HT-29 (cell line): ENCODE measurements around a stretch of chr2.

DNA sequence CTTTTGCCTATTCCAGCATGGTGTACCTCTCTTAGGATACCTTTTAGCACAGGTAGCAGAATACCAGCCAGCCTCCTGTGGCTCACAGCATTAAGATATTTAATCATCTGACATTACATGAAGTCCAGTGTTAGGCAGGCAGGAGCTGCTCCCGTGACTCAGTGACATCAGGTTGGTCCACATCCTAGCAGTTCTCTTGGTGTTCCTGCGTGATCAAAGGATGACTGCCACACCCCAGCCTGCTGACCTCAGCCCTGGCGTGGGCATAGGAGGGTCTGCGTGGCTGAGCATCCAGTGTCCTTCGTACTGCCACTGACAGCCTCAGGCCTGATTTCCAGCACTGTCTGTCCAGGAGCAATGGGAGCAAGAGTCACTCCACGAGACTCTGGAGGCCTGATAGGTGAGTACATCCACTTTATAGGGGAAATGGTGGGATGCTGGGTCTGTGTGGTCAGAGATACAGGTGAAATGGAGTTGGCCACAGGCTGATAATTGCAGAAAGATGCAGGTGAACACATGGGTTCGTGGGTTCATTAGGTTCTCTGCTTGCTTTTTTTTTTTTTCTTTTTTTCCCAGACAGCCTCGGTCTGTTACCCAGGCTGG lies 3.7 kb upstream of the DTYMK start:
- RAMPAGE, long total RNA = no peak

DNA sequence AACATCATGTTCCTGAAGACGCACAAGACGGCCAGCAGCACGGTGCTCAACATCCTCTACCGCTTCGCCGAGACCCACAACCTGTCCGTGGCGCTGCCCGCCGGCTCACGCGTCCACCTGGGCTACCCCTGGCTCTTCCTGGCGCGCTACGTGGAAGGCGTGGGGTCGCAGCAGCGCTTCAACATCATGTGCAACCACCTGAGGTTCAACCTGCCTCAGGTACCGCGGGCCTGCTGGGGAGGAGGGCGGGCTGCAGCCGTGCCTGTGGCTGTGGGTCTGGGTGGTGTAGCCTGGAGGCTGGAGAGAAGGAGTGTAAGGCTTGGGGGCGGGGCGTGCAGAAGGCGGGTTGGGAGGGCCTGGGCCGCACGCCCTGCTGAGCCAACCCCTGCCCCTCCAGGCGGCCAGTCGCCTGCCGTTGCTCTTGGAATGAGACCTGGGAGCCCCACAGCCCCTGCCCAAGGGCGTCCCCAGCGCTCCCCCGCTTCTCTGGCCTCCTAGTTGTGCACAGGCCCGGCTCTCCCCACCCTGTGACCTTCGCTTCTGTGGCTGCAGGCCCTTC lies 7.1 kb upstream of the NEU4 start:
- RAMPAGE, long total RNA = no peak

- RAMPAGE, long total RNA = no peak
Observed at GRCh38 chr2:241811106-241811556, 2.1 kb downstream of the NEU4 start.

- RAMPAGE, long total RNA = no peak
Observed at GRCh38 chr2:241818709-241819405, 9.9 kb downstream of the NEU4 start.

DNA sequence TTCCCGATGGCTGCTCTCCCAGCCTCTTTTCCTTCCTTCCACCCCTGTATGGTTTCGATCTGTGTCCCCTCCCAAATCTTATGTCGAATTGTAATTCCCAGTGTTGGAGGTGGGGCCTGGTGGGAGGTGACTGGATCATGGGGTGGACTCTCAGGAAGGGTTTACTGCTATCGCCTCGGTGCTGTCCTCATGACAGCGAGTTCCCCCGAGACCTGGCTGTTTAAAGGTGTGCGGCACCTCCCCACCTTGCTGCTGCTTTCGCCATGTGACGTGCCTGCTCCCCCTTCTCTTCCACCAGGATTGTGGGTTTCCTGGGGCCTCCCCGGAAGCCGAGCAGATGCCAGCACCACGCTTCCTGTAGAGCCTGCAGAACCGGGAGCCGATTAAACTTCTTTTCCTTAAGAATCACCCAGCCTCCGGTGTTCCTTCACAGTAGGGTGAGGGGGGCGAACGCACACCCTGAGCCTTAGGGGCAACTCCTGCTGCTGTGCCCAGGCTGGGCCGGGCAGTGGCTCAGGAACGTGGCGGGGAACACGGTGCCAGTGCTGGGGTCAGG lies 12.4 kb downstream of the NEU4 start:
- RAMPAGE, long total RNA = no peak

DNA sequence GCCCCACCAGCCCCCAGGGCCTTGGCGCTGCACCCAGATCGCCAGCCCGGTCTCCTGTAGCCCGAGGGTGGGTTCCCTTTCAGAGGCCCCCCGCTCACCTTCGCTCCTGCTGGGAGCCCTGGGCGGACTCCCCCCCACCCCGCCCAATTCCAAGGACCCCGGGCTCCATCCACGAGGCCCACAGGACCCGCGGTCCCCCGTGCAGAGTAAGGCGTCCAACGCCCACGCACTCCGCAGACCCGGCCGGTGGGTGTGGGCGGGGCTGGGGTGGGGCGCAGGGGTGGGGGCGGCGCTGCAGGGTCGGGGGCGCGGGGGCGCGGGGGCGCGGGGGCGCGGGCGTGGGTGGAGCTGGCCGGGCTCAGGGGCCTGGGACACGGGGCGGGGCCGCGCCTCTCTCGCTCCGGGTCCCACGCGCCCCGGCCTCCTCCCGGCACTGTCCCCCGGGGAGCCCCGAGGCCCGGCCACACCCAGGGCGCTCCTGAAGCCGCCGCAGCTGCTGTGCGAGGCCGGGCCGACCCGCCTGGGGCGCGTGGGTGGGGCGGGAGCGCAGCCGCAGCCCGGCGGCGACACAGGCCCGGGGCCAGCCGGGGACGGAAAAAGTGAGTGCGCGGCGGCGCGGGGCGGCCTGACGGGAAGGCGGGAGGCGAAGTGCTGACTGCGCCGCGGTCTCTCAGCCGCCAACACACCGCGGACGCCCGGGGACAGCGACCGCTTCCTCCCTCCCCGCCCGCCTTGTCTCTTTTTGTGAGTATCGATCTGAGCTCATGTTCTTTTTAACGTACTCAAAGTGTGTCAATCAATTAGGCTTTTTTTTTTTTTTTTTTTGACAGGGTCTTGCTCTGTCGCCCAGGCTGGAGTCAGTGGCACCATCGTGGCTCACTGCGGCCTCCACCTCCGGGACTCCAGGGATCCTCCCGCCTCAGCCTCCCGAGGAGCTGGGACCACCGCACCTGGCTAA lies 14.7 kb downstream of the PDCD1 start:
- RAMPAGE, long total RNA = no peak

GRCh38 chr2:241859442-241860622 lies 1.1 kb upstream of the PDCD1 start:
- RAMPAGE, long total RNA = no peak

GRCh38 chr2:241882809-241883364 lies 13.4 kb downstream of the RTP5 start:
- RAMPAGE, long total RNA = no peak

DNA sequence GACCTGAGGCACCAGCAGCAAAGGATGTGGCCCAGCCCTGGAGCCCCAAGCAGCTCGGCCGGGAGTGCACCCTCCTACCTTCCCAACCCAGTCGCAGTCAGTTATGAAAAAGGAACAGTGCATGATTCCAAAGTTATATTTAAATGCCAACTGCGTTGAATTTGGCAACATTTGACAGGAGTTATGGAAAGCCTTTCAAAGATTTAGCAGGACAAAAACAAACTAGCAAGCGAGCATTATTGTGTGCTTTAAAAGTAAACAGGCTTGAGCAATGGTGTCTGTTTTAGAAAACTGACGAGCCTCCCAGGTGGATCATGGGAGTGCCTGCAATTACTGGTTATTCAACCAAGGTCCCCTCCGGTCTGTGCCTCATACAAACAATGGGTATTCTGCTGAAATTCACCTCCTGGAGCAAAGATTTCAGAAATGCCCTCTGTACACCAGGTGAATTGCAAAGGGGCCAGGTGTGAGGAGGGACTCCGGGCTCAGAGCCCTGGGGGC lies 8.4 kb downstream of the FAM240C start:
- RAMPAGE, long total RNA = no peak

GRCh38 chr2:241927066-241927331 lies 26.7 kb upstream of the FAM240C start:
- RAMPAGE, long total RNA = no peak

DNA sequence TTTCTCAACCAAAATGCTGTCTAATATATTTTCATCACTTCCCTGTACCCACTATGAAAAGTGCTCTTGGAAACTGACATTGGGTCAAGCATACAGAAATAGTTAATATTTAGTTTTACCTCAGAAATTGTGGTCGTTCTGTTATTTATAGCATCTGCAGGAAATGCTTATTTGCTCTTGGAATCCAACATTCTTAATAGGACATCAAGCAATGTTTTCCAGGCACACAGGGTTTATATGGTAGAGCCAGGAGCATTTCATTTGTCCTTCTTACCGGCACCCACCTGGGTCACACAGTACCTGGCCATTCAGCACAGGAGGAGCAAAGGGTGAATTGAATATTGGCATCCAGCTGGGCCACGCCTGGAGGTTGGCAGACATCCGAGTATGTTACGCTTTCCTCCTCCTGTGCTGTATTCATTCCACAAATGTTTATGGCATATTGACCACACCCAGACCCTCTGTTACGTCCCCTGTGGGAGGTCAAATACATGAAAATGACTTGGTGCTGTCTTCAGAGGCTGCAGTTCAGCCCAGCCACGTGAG lies 175.3 kb upstream of the FAM240C start:
- RAMPAGE, long total RNA = no peak